Suprapubic skin (tissue), 4 donors: Measurements from ENCODE around the genes HNF1B, TBC1D3D and SOCS7.

- PRO-cap: no peak
- RAMPAGE, long total RNA, 4 experiments: no peak in any of the 4 experiments
Measured at GRCh38 chr17:37066010-37066490, 117.3 kb downstream of the AATF start.

GRCh38 chr17:37358430-37358785, 17.4 kb upstream of the C17orf78 start:
- PRO-cap: bidirectional peak, plus-strand start at chr17:37358655, minus-strand start at chr17:37358538
- RAMPAGE, long total RNA, 4 experiments: no peak in any of the 4 experiments

GRCh38 chr17:37718374-37719140, 26.3 kb downstream of the HNF1B start:
- PRO-cap: no peak
- RAMPAGE, long total RNA, 4 experiments: no peak in any of the 4 experiments

DNA sequence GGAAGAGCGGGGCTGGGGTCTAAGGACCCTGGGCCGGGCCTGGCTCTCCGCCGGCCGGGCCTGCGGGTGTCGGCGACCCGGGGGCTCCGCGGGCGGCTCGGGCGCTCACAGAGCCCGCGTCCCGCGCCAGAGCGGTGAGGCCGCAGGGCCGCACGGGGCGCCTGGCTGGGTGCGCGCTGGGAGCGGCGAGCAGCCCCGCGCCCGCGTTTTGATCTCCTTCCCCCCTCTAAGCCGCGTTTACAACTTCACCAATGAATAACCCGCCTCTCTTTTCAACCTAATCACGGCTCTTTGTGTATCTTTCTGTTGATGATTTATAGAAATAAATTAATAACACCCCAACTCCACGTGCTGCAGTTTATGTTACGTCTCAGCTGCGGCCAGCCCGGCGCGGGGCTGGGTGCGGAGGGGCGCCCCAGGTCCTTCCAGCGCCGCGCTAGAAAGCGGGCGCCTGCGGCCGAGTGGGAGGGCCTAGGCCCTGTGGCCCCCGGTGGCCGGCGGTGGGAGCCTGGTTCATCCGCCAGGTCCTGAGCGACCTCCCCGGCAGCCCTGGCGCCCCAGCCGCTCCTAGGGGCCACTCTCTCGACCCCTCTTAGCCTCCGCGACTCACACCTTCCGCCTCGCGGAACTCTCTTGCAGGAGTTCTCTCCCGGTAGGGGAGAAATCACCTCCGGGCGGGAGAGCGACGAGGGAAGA, 2.0 kb downstream of the HNF1B start:
- PRO-cap: no peak
- RAMPAGE, long total RNA, 4 experiments: no peak in any of the 4 experiments

GRCh38 chr17:37744998-37745151, at the start of gene HNF1B:
HNF1B (minus strand) TSS chr17:37745059.
- PRO-cap: no peak
- RAMPAGE, long total RNA, 4 experiments: no peak in any of the 4 experiments

DNA sequence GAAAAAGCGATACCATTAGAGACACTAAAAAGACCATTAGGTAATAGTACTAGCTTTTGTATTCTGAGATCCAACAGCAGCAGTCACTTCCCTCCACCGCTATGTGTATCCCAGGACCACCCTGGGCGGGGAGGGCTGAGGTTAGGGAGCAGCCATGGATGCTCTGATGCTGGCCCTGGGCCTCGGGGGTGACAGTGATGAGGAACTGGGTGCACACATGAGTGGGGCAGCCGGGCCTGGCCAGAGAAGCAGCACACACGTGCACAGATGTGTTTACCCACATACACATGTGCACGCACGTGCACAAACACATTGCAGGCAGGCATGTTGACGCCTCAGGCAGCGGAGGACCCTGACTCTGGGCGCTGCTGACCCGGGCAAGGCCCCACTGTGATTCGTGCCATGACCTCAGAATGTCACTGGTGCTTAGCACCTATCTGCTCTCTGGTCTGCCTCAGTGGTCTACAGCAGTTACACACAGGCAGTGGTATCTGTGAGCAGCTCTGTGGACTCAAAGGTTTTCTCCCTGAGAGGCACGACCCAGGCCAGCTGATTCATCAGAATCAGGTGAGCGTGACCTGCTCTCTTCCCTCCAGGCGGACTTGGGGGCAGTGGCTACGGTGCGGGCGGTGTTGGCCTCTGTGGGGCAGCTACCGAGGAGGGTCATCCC, at the start of gene TBC1D3D:
TBC1D3D (plus strand) TSS at position 412 of the 670 bp plus-strand sequence.
- PRO-cap: no peak
- RAMPAGE, long total RNA, 4 experiments: no peak in any of the 4 experiments

DNA sequence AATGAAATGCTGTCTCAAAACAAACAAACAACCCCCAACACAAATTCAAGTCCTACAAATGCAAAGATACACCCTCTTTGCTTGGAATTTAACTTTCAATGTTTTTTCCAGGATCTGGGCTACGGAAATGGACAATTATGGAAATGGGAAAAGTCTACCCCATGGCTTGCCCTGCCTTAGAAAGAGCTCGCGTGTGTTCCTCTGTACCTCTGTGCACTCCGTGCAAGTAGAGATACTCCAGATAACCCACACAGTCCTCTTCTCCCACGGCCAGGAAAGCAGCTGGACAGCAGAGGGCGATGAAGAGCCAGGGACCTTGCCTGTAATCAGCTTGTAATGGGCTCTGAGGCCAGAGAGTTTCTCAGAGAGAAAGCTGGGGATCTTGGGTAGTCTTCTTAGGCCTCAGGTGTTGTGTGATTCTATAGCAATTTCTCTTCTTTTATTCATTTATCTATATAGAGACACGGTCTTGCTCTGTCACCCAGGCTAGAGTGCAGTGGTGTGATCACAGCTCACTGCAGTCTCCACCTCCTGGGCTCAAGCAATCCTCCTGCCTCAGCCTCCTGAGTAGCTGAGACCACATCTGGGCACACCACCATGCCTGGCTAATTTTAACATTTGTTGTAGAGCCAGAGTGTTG, 2.5 kb upstream of the SOCS7 start:
- PRO-cap: no peak
- RAMPAGE, long total RNA, 4 experiments: no peak in any of the 4 experiments

DNA sequence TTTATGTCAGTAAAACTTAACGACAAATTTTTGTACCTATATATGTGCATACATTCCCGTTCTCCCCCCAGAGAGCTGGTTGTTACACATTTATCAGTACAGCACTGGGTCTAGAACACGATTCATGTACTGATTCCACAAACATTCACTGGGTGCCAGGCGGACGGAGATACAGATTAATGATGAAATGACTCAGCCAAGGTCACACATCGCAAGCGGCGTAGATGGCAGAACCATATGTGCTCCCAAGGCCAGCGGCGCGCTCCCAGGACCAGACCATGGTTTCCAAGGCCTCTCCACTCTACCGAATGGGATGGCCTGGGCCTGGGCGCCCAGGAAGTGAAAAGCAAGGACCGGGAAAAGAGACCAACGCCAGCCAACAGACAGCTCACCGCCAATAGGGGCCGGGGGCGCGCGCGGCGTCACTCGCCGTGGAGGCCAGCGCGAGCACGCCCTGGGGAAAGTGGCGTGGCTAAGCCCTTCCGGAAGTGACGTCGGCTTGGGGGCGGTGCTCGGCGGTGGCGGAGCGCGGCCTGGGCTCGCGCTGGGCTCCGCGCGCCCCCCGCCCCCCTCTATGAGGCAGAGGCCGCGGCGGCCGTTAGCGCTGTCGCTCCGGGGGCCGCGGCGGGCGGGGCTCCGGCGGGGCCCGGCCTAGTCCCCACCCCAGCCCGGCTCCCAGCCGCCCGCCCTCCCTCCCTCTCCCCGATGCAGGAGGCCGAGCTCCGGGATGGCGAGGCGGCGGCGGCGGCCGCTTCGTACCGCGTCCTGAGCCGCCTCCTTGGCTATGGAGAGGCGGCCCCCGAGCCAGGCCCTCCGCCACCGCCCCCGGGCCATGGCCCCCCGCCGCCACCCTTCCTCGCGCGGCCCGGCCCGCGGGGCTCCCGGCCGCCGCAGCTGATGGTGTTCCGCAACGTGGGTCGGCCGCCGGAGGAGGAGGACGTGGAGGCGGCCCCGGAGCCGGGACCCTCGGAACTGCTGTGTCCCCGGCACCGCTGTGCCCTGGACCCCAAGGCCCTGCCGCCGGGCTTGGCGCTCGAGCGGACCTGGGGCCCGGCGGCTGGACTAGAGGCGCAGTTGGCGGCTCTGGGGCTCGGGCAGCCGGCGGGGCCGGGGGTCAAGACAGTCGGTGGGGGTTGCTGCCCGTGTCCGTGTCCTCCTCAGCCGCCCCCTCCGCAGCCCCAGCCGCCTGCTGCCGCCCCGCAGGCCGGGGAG, at the start of gene SOCS7:
SOCS7 (plus strand) TSS at position 497 of the 1,212 bp plus-strand sequence.
- PRO-cap: bidirectional peak, plus-strand start at position 497 of the sequence, minus-strand start at position 310 of the sequence
- RAMPAGE, long total RNA, 4 experiments: no peak in any of the 4 experiments

- PRO-cap: no peak
- RAMPAGE, long total RNA, 4 experiments: no peak in any of the 4 experiments
Measured at GRCh38 chr17:38352560-38353168, 1.0 kb downstream of the SOCS7 start.

GRCh38 chr17:38395741-38396381, 32.4 kb upstream of the ARHGAP23 start:
- PRO-cap: no peak
- RAMPAGE, long total RNA, 4 experiments: no peak in any of the 4 experiments

- PRO-cap: no peak
- RAMPAGE, long total RNA, 4 experiments: no peak in any of the 4 experiments
Measured at GRCh38 chr17:38434262-38434644, 6.0 kb downstream of the ARHGAP23 start.

- PRO-cap: no peak
- RAMPAGE, long total RNA, 4 experiments: no peak in any of the 4 experiments
Measured at GRCh38 chr17:38466225-38467338, 38.3 kb downstream of the ARHGAP23 start.

GRCh38 chr17:38550740-38551113, 55.0 kb downstream of the SRCIN1 start:
- PRO-cap: no peak
- RAMPAGE, long total RNA, 4 experiments: no peak in any of the 4 experiments

DNA sequence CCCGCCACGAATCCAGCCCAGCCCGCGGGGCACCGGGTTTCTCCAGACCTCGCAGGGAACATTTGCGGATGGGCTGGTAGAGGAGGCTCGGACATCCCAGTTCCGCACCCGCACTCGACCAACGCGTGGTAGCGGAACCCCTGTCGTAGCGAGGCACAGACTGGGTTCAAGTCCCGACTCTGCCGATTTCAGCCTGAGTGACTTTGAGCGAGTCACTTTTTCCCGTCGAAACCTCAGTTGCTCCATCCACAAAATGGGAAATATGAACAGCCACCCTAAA, 2.2 kb upstream of the MLLT6 start:
- PRO-cap: no peak
- RAMPAGE, long total RNA, 4 experiments: no peak in any of the 4 experiments

DNA sequence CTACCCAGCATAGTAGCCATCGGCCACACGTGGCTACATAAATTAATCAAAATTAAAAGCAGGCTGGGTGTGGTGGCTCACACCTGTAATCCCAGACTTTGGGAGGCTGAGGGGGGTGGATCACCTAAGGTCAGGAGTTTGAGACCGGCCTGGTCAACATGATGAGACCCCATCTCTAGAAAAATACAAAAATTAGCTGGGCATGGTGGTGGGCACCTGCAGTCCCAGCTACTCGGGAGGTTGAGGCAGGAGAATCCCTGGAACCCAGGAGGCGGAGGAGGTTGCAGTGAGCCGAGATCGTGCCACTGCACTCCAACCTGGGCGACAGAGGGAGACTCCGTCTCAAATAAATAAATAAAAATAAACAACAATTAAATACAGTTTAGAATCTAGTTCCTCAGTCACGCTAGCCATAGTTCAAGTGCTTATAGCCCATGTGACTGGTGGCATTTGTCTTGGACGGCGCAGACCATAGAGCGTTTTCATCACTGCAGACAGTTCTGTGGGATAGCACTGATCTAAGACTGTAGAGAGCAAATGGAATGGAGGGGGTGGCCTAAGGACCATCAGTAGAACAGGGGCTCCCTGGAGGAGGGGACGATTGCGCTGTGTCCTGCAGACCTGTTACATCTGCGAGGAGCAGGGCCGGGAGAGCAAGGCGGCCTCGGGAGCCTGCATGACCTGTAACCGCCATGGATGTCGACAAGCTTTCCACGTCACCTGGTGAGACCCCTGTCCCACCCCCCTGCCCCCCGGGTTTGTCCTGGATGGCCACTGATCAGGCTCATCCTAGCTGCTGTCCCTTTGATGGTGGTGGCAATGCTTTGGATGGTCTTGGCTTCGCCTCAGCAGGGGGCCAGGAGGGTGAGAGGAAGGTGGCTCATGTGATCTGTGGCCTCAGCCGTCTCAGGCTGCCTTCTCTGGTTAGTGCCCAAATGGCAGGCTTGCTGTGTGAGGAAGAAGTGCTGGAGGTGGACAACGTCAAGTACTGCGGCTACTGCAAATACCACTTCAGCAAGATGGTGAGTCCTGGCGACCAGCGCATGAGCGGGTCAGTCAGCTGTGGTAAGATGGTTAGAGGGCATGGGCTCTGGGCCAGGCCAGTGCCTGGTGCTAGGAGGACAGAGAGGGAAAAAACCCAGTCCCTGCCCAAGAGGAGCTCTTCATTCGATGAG, 3.9 kb downstream of the MLLT6 start:
- PRO-cap: no peak
- RAMPAGE, long total RNA, 4 experiments: start-site peak on the plus strand in 1 of 4 experiments, centred at position 548 of the sequence, 60 reads per replicate

DNA sequence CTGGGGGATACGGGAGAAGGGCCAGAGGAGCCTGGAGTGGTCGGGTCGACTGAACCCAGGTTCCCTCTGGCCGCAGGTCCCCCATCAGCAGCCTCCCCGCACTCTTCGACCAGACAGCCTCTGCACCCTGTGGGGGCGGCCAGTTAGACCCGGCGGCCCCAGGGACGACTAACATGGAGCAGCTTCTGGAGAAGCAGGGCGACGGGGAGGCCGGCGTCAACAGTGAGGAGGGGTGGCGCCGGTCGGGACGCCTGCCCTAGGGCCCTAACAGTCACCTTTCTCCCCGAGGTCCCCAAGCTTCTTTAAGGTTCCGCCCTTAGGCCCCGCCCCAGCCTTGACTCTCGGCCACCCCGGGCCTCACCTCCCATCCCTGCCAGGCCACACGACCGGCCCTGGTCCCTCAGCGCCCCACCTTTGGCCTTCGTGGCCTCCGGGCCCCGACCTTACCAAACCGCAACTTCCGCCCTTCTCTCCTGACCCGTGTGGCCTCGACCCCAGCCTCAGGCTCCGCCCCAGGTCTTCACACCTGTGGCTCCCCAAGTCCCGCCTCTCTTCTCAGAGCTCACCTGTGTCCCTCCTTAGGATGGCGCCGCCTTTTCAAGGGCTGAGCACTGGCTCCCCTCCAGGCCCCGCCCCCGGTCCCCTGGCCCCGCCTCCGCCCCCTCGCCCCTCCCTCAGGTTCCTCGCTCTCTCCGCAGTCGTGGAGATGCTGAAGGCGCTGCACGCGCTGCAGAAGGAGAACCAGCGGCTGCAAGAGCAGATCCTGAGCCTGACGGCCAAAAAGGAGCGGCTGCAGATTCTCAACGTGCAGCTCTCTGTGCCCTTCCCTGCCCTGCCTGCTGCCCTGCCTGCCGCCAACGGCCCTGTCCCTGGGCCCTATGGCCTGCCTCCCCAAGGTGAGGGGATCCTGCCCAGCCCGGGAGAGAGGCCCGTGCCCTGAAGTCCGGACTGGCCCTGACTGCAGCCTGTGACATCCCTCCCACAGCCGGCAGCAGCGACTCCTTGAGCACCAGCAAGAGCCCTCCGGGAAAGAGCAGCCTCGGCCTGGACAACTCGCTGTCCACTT, 10.1 kb upstream of the CISD3 start:
- PRO-cap: no peak
- RAMPAGE, long total RNA, 4 experiments: no peak in any of the 4 experiments

GRCh38 chr17:38839964-38840518, 1.2 kb downstream of the C17orf98 start:
- PRO-cap: no peak
- RAMPAGE, long total RNA, 4 experiments: no peak in any of the 4 experiments

- PRO-cap: no peak
- RAMPAGE, long total RNA, 4 experiments: no peak in any of the 4 experiments
Measured at GRCh38 chr17:38861281-38861962, 7.9 kb upstream of the RPL23 start.

- PRO-cap: no peak
- RAMPAGE, long total RNA, 4 experiments: no peak in any of the 4 experiments
Measured at GRCh38 chr17:38884918-38885505, 15.2 kb downstream of the LASP1 start.

GRCh38 chr17:38903441-38903989, 33.7 kb downstream of the LASP1 start:
- PRO-cap: no peak
- RAMPAGE, long total RNA, 4 experiments: no peak in any of the 4 experiments